ENCODE data around the genes POTEB and ATP10A.

DNA sequence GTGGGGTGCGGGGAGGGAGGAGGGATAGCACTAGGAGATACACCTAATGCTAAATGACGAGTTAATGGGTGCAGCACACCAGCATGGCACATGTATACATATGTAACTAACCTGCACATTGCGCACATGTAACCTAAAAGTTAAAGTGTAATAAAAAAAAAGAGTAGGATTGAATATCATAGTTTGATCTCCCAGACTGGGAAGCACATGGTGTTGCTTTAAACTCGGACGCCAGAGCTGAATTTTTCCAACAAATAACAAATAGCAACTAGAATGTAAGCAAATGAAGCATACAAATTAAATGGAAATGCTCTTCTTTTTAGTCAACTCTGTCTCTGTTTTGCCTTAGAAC lies 157.1 kb downstream of the GOLGA6L6 start:
- PRO-cap = no peak
- RAMPAGE, long total RNA, 4 experiments = no peak in any of the 4 experiments

- PRO-cap = no peak
- RAMPAGE, long total RNA, 4 experiments = no peak in any of the 4 experiments
These were observed 177.7 kb downstream of the POTEB3 start for GRCh38 chr15:21262568-21263074.

DNA sequence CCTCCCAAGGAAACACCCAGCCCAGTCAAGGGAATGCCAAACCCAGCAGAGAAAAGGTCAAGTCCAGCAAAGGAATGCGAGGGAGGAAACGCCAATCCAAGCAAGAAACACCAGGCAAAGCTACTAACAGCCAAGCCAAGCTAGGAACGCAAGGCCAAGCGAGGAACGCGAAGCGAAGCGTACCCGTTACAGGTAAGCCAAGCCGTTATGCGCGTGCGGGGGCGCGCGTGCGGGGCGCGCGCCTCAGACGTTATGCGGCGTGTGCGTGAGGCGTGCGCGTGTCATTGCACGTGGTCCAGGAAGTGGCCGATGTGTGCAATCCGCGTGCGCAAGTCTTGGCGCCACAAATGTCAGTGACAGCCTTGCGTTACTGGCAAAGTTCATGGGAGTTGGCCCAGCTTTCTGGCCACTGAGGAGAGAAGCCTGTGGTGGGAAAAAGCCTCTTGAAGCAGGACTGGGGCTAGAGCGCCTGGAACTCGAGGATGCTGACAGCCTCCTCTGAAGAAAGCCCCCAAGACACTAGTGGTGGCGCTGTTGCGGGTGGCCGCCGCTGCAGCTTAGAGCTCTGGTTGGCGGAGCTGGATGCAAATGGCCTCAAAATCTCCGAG lies at the start of gene POTEB:
TSS of gene POTEB (minus strand) at position 243 of the 608 bp plus-strand sequence.
- PRO-cap = no peak
- RAMPAGE, long total RNA, 4 experiments = no peak in any of the 4 experiments

DNA sequence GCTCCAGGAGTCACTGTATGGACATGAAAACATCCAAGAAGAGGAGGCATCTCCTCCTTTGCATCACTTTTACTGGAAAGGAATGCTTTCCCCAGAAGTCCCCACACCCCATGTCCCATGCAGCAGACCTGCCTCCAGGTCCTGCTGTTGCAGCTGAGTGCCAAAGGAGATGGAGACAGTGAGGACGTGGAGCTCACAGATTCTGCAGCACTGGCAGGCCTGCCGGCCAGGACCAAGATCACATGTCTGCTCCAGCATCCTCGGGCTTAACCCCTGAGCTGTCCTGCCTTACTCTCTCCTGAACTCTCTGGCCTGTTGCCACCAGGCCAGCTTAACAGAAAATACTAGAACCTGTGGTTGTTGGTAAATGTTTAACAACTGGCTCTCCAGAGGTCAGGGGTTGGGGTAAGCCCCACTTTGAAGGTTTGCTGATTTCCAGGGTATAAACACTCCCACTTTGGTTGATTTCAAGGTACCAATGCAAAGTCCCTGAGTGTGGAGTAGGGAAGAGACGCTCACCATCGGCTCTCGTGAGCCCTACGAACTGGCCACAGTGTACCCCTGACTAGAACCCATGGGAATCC lies 133.8 kb downstream of the OR4N4 start:
- PRO-cap = no peak
- RAMPAGE, long total RNA, 4 experiments = no peak in any of the 4 experiments

- PRO-cap = no peak
- RAMPAGE, long total RNA, 4 experiments = no peak in any of the 4 experiments
These were observed 145.0 kb downstream of the OR4N4 start for GRCh38 chr15:22239075-22240037.

- PRO-cap = no peak
- RAMPAGE, long total RNA, 4 experiments = no peak in any of the 4 experiments
These were observed 31.2 kb downstream of the NIPA2 start for GRCh38 chr15:22869353-22870413.

GRCh38 chr15:23304844-23305166 lies 29.2 kb downstream of the GOLGA6L26 start:
- PRO-cap = no peak
- RAMPAGE, long total RNA, 4 experiments = no peak in any of the 4 experiments

DNA sequence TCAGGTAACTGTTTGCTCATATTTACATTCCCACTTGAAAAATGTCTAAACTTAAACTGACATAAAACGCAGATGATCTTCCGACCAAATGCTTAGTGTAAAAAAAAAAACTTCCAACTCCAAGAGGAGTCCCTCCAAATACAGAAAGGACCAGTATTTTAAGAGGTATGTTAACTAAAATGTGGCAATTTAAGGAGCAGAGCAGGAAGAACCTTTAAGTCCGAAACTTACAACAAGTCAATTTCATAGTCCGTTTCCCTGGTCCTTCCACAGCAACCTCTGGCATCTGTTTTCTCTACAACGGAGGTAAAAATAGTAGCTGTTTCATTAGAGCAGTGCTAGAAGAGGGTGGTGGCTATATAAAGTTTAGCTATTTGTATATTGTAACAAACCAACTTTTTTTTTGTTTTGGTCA lies 17.2 kb downstream of the GOLGA8S start:
- PRO-cap = no peak
- RAMPAGE, long total RNA, 4 experiments = no peak in any of the 4 experiments

DNA sequence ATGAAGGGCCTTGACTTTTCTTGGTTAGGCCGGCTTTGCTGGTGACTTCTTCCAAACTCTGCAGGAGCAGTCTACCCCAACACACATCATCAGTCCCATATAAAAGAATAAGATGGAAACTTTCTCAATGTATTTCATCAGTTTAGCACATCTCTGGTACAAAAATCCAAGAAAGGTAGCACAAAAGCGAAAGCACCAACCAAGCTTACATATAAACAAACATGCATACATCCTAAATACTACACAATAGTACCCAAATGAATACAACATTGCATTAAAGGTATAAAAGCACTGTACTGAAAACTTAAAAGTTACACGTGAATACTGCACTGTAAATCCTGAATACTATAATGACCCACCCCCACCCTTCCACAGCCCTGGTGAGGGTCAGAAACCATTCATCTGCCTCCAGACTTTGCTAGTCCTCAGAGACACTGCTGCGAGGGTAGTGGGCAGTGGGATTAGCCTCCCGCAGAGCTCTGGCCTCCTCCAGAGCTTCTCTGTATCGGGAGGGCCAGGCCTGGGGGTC lies 1.2 kb downstream of the NDN start:
- PRO-cap = no peak
- RAMPAGE, long total RNA, 4 experiments = no peak in any of the 4 experiments

DNA sequence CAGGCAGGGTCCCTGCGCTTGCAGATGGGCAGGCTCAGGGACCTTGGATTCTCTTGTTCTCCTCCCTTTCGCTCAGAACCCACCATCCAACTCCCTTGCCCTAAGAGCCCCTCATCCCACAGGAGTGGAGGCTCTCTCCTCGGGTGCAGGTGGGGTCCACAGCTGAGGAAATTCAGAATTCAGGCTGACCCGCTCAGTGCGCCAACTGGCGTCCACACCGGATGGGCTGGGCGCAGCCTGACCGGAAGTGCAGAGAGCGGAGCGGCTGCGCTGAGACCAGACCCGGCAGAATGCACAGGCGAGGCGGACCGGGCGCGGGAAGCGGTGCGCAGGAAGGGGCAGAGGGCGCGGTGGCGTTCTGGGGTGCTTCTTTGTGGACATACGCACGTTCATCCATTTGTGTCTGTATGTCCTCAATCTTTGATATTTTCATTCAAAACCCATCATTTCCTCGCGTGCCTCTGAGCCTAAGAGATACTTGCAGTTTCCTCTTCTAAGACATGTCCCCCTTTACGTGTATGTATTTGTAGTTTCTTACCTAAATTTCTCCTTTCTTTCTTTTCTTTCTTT lies 210.5 kb upstream of the NDN start:
- PRO-cap = no peak
- RAMPAGE, long total RNA, 4 experiments = no peak in any of the 4 experiments

- PRO-cap = no peak
- RAMPAGE, long total RNA, 4 experiments = no peak in any of the 4 experiments
These were observed 248.7 kb upstream of the NPAP1 start for GRCh38 chr15:24426712-24427390.

DNA sequence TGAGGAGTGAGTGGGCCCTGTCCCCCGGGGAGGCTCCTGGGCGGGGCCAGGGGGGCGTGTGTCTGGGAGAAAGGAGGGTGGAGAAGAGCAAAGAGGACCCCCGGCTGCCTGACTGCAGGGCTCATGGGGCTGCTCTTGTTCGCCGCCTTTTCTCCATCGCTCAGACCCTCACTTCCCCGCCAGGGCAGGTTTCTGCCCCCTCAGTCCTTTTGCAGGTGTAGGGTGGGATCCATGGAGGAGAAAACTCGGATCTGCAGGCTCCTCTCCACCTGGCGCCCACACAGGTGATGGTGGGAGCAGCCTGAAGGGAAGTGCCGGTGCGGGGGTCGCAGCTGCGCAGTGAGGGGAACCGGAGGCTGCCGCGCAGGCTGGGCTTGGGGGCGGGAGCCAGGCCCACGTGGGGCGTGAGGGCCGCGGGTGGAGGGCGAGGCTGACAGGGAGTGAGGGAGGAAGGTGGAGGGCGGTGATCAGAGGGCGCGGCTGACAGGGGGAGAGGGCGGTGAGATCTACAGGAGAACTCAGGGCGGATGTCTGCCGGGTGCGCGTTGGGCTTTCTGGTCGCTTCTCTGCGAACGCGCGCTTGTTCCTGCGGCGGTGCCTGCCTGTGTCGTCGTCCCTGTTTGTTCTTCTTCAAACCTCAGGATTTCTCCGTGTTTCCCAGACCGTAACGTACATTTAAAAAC lies 198.2 kb upstream of the NPAP1 start:
- PRO-cap = no peak
- RAMPAGE, long total RNA, 4 experiments = no peak in any of the 4 experiments

DNA sequence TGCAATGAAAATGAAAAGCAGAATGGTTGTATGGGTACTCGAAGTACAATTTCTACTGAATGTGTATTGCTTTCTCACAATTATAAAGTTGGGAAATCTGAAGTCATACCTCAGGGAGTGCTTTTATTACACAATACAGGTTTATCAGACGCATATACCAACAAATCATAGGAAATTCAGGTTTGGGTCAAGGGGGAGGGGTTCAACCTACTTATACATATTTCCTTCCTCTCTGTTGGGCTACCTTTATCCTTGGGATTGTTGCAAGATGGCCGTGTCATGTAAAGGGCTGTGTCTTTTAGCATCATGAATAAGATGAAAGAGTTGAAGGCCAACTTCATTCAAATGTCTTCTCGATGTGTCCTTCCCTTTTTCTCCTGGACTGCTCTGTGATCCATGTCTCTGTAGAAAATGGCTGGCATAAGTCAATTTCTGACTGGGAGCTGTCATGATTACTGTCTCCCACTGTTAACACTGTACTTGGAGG lies 129.0 kb upstream of the SNRPN start:
- PRO-cap = unidirectional peak, plus-strand start at position 258 of the sequence
- RAMPAGE, long total RNA, 4 experiments = no peak in any of the 4 experiments

DNA sequence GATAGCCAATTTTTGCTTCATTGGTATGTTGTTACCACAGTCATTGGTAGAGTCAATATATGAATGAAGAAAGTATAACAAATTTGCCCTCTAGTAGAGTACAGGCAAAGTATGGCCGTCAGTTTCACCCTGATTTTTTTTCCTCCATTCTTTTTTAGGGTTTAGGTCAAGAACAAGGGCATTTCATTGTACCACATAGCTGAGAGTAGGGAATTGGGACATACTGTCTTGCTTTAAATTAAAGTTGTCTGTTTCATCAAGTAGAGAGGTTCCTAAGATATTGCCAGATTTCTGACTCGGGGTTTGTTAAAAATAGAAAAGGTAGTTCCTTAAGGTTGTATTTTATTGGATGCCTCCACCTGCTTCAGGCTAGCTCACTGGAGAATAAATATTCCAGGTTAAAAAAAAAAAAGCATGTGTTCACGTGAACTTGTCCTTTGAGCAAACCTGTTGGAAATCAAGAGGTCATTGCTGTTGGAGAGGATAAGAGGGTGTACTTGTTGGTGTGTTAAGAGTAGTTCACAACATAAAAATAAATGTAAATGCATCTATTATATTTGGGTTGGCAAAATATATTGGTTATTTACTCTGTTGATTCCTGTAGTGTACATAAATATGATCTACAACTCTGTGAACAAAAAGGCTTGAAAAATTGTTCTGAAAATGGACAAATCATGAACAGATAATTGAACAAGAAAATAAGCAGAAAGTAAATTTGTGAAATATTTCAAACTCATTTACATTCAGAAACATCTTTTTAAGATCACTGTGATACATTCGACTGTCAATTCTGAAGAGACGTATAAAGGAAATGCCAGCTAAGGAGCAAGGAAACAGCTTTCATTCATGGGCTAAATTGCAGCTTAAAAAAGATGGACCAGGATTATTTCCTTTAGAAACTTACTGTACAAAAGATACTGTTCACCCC lies 34.6 kb downstream of the SNRPN start:
- PRO-cap = no peak
- RAMPAGE, long total RNA, 4 experiments = no peak in any of the 4 experiments

- PRO-cap = no peak
- RAMPAGE, long total RNA, 4 experiments = no peak in any of the 4 experiments
These were observed 130.0 kb upstream of the UBE3A start for GRCh38 chr15:25568947-25569173.

- PRO-cap = bidirectional peak, plus-strand start at chr15:25863550, minus-strand start at chr15:25863327
- RAMPAGE, long total RNA, 4 experiments = no peak in any of the 4 experiments
These were observed at the start of gene ATP10A for GRCh38 chr15:25863095-25863683. Gene ATP10A (minus strand): TSS chr15:25863327.

- PRO-cap = no peak
- RAMPAGE, long total RNA, 4 experiments = no peak in any of the 4 experiments
These were observed 81.3 kb upstream of the ATP10A start for GRCh38 chr15:25944345-25944897.

DNA sequence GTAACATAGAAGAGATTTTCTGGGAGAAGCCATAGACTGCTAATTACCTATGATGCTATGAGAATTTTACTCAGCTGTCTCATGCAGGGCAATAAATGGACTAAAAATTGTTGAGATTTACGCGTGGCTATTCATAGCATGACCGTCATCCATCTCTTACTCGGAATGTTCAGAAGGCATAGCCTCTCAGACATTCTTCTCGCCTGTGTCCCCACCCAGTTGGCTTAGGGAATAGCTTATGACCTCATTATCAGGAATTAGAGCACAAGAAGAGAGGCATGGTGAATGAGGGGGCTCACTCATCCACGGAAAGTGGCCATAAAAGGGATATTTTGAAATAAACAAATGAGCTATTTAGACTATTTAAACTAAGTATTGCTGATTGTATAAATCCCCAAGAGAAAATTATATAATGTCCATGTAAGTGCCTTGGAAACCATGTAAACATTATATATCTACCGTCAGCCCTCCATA lies 108.0 kb upstream of the ATP10A start:
- PRO-cap = no peak
- RAMPAGE, long total RNA, 4 experiments = no peak in any of the 4 experiments

GRCh38 chr15:26771406-26772291 lies 1.2 kb downstream of the GABRB3 start:
- PRO-cap = no peak
- RAMPAGE, long total RNA, 4 experiments = no peak in any of the 4 experiments

DNA sequence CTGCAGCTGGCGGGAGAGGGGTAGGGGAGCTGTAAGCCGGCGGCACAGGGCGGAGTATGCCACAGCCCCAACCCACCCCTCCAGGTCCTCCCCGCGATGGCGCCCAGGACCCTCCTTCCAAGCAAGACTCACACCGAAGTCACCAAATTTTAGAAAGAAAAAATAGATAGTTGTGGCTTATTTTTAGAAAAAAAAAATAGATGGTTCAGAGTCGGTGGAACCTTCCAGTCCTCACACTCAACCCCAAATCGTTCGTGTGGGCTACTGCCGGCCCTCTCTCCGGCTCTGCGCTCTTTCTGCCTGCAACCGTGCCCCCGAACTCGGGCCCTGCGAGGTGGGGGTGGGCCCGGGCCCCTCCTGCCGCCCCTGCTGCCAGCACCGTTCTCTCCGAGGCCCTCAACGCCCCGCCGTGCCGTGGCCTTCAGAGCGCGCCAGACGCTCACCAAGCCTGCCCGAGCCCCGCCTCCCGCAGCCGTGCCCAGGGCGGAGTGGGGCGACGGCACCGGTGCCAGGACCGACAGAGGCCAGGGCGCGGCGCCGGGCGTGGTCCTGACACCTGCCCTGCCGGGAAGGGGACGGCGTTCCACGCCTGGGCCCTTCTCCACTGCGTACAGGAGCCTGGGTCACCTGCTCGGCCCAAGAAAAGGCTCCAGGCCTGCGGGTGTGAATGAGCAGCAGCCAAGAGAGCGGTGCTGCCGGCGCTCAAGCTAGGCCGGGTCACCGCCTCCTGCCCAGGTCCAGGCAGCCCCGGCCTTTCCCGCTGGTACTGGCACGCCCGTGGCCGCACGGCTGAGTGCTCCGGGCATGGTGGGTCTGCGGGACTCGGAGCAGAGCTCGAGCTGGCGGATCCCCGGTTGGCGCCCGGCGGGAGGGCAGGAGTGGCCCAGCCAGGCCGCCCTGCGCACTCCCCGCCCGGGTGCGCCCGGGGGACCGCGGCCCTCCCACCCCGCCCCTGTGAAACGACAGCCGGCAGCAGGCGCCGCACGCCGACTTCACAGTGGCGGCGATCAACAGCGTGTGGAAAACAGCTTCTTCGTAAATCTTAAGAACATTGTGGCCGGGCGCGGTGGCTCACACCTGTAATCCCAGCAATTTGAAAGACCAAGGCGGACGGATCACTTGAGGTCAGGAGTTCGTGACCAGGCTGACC lies 4.4 kb downstream of the OCA2 start:
- PRO-cap = bidirectional peak, plus-strand start at position 652 of the sequence, minus-strand start at position 470 of the sequence
- RAMPAGE, long total RNA, 4 experiments = no peak in any of the 4 experiments